Daoy (cell line): ENCODE measurements around the genes ANKH, ZNF622 and RETREG1.

DNA sequence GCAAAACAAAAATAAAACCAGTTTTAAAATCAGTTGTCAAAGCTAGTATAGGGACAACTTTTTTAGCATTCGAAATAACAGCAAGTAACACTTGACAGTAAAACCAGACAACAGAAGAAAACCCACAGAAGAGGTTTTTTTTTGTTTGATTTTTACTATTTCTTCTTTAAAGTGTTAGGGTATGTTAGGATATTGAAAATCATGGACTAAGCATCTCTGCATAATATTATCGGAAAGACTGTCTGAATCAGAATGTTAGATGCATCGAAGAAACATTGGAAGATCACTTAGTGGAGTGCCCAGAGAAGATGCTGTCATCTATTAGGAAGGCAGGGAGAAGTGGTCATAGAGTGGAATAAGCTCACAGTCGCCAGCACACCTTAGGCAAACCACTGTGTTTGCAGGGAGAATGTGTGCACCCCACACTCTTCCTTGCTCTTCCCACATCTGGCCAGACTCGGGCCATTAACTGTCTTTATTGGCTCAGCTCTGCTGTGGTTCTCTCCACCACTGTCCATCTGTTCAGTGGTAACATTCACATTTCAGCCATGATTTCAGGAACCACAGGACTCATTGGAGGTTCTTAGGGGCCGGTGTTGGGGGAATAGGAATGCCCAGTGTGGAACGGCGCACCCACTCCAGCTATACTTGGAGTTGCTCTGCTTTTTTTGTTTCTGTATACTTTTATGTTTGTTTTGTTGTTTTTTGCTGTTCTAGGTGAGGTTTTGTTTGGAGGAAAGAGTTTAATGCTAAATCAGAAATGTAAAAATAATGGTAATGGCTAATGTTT lies 2.4 kb downstream of the OTULINL start:
- RAMPAGE, long total RNA, result no peak

GRCh38 chr5:14615124-14615755 lies 33.6 kb downstream of the OTULINL start:
- RAMPAGE, long total RNA, result no peak

DNA sequence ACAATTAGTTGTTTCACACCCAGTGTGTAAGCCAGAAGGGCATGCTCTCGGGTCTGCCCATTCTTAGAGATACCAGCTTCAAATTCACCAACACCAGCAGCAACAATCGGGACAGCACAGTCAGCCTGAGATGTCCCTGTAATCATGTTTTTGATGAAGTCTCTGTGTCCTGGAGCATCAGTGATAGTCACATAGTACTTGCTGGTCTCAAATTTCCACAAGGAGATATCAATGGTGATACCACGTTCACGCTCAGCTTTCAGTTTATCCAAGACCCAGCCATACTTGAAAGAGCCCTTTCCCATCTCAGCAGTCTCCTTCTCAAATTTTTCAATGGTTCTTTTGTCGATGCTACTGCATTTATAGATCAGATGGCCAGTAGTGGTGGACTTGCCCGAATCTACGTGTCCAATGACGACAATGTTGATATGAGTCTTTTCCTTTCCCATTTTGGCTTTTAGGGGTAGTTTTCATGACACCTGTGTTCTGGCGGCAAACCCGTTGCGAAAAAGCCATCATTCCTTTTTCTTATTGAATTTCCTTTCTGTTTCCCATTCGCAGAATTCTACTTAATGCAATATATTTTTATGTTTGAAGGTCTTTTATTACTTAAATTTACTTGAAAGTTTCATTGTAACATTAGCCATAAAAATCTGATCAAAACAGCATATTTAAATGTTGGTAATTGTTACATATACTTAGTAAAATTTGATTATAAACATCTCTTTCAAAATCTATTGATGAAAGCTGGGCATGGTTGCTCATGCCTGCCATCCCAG lies 11.5 kb upstream of the OTULIN start:
- RAMPAGE, long total RNA, result no peak

DNA sequence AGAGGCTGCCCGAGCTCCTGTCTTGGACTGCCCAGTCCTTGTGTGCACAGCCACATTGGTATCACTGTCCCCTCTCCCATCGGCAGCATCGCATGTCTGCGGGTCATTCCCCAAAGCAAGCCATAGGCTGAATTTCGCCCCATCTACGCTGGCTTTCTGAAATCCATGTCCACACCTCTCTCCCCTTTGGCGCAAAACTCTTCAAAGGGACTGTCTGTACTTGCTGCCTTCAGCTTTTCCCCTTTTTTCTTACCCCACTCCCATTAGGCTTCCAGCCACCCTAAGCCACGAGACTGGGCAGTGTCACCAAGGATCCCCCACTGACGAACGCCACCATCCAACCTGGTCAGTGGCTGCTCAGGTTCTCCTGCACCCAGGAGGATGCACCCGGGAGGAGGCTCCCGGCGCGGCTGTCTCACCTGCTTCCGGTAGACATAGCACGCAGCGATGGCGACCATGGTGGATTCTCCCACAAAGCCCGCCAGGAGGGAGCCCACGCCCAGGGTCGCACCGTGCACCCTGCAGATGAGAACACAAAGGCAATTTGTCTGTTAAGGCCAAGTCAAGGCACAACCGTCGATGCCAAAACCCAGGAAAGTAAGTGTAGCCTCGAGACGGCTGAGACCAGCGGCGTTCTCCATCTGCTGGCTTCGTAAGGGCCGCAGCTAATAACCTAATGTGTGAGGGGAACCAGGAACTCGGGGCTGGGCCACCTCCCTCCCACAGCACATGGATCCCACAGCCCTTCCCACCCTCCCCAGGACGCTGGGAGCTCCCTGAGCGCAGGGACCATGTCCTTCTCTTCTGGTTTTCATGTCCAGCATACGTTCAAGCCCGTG lies 48.2 kb downstream of the OTULIN start:
- RAMPAGE, long total RNA, result no peak

GRCh38 chr5:14869924-14870811 lies 1.4 kb downstream of the ANKH start:
- RAMPAGE, long total RNA, result no peak

DNA sequence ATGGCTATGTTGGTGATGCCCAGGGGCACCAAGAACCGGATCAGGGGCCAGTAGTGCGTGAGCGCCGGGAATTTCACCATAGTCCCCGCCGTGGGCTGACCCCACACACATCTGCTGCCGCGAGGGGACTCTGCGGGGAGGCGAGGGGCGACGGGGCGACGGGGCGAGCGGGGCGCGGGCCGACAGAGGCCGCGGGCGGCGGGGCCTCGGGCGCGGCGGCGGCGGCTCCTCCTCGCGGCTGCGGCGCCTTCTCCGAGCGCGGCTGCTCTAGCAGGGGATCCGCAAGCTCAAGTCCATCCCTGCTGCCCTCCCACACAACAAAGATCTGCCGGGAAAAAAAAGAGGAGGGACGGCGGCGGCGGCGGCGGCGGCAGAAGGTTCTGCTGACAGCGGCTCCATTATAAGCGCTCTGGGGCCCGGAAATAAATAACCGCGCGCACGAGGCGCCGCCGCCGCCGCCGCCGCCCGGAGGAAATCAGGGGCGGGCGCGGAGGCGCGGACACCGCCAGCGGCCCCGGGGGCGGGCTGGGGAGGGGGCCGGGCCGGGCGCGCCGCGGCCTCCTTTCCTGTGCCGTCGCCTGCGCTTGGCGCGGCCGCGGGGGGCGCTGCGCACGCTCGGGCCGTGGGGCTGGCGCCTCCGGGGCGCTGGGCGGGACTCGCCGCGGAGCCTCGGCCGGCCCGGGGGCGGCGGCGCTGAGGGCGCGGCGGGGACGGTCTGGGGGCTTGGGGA lies at the start of gene ANKH:
Gene ANKH, minus strand, starts transcription at position 411 of the 730 bp plus-strand sequence.
- RAMPAGE, long total RNA, result no peak

DNA sequence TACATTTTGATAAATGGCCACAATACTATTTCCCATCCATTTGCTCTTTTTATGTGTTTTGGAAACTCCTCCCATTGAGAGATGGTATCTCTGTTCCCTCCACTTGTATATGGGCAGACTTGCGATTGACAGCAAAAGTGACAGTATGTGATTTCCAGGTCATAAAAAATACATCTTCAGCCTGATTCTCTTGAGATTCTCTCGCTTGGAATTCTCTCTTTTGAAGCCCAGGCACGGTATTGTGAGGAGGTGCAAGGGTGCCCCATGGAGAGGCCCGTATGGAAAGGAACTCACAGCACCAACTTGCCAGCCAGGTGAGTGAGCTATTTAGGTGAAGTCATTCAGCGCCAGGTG lies 234.2 kb upstream of the FBXL7 start:
- RAMPAGE, long total RNA, result no peak

DNA sequence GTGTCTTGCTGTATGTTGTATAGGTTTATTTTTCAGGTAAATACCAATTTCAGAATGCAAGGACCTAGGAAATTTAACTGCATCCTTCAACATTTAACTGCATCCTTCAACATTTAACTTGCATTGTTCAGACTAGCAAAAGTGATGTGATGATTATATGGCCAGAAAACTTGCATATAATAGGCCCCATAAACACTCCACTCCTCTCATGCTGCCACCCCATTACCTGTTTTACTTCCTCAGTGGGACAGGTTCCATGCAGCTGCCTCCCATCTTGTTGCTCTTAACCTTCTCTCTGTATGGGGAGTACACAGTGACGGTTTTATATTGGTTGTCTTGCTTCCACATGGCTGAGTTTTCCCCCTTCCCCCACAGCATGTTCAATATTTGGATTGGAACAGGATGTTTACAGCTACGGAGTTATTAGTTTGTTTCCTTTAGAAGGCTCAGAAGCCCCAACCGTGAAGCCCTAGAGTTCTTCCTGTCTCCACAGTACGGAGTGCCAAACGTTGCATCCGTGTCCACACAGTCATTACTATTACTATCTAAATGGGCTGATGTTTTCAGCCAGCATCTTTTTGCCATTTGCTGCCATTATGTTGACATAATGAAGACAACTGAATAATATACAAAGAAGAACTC lies 277.6 kb downstream of the MARCHF11 start:
- RAMPAGE, long total RNA, result no peak

- RAMPAGE, long total RNA, result start-site peak on the minus strand at chr5:16465751-16465791, 263 and 70 reads in 2 replicates
These were observed at the start of gene ZNF622 for GRCh38 chr5:16464869-16466047. Gene ZNF622, minus strand, starts transcription at chr5:16465800.

GRCh38 chr5:16467275-16467979 lies 1.8 kb upstream of the ZNF622 start:
- RAMPAGE, long total RNA, result no peak

GRCh38 chr5:16492287-16493289 lies 27.0 kb upstream of the ZNF622 start:
- RAMPAGE, long total RNA, result no peak

DNA sequence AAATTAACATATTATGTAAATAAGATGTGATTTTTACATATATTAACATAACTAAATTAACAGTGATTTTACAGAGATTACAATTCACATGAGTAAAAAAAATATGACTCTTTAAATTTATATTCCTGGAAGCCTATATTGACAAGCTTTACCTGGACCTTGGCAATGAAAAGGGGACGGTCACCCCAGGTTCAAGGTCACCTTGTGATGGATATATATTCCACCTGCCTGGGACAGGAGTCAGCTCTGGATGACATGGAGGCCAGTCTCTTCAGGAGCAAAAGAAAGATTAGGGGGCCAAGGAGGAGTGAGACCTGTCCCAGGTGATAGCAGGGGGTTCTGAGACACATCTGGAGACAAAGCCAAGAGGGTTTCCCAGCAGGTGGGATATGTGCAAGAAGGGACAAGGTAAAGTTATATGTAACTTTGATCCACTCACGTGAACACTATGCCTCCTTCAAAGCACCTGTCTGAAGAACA lies 62.7 kb upstream of the ZNF622 start:
- RAMPAGE, long total RNA, result no peak

GRCh38 chr5:16616279-16617397 lies at the start of gene RETREG1:
Gene RETREG1, minus strand, starts transcription at chr5:16616997.
- RAMPAGE, long total RNA, result no peak

- RAMPAGE, long total RNA, result no peak
These were observed 50.4 kb upstream of the RETREG1 start for GRCh38 chr5:16667176-16667568.

GRCh38 chr5:16879689-16880080 lies 56.4 kb downstream of the MYO10 start:
- RAMPAGE, long total RNA, result no peak

GRCh38 chr5:16881423-16881968 lies 54.6 kb downstream of the MYO10 start:
- RAMPAGE, long total RNA, result no peak

DNA sequence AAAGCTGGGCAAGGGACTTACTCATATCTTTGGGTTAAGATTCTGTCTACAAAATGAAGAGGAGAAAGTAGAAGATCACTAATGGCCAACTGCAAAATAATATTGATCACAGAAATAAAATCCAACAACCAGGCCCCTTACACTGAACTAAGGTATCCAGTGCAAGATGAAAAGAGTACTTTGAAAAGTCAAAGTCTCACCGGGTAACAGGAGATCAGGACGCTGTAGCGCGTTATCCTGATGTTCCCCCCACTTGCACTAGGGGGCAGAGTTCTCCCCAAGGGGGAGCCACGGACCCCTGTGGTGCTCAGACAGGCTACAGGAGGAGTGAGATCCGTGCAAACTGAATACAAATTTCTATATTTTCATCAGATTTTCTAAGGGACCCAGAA lies 2.1 kb downstream of the MYO10 start:
- RAMPAGE, long total RNA, result no peak

DNA sequence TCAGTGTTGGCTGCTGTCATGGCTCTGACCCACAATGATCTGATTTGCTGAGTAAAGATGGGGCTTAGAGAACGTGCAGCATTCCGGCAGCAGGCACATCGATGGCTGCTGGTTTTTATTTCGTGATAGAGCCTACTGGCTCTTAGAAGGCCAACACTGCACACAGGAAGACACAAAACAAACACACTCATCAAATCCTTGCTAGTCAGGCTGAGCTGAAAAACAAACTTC lies 88.3 kb upstream of the BASP1 start:
- RAMPAGE, long total RNA, result no peak

DNA sequence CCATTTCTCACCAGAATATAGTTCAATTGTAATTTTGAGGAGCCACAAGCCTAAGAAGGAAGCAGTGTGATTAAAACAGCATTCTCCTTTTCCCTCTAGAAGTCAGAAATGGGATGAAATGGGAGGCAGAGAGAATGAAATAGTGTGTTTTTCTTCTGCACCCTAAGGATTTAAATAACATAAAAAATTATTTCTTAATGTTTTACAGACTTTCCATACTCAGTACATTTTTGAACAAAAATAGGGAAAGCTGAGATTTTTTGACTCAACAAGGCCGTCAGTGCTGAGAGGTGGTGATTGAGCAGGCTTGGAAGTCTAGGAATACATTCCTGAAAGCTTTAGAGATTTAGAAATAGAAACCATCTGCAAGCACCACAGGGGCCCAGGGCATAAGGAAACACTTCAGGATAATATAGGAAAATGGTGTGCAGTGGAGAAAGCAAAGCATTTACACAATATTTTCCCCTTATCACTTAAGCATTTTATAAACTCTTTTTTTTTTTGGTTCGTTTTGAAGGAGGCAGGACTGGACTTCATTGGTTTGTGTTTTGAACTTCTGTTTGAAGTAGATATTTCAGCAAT lies 5.2 kb downstream of the BASP1 start:
- RAMPAGE, long total RNA, result no peak

GRCh38 chr5:17317581-17318210 lies 100.3 kb downstream of the BASP1 start:
- RAMPAGE, long total RNA, result no peak